M059J (cell line): ENCODE measurements around a stretch of chr6.

DNA sequence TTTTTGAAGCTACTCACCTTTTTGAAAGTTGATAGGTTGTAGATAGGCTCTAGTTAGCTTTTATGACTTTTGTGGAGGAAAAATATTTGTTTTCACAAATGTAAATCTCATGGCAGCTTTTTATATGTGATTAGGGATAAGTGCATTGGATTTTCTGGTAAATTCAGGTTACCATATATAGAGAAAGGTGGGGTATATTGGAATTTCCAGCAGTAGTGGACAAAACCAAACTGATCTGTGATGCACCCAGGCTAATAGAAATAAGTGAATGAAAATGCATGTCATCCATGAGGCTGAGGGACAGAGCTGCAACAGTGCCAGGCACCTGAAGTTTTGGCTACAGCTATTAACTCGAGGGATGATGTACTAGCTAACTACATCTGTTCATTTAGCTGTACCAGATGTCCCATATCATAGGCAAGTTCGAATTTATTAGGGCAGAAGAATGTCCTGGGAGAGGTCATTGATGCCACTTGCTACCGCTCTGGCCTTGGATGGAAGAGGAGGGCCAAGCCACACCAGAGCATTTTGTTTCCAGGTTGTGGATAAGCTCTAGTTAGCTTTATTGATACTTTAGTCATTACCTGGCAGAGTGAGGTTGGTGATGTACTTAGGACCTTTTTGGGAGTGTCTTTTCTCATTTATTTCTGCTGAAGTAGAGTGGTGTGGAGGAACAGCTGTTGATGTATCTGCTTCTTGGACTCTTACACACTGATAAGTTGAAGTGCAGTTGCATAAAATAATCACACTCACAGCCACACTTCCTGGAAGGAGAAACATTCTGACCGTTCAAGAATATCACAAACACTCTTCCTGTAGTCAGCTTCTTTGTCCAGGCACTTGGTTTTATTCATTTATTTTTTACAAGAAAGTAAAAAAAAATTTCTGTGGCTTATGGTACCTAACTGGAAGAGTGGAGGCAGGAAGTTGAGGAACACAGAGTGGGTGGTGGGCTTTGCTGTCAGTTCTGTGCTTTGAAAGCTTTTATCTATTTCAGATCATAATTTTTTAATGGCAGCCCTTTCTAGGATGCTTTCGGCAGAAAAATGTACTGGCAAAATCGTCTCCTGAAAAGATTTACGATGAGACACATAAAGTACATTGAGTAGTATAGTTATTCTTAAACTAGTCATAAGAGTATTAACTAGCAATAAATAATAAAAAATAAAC, 8.2 kb downstream of the ZFAND3 start:
- RAMPAGE, long total RNA, result no peak

GRCh38 chr6:37925520-37925796, 105.9 kb downstream of the ZFAND3 start:
- RAMPAGE, long total RNA, result no peak

- RAMPAGE, long total RNA, result no peak
Measured at GRCh38 chr6:38050711-38051053, 231.2 kb downstream of the ZFAND3 start.

- RAMPAGE, long total RNA, result no peak
Measured at GRCh38 chr6:38137071-38137994, 317.8 kb downstream of the ZFAND3 start.

DNA sequence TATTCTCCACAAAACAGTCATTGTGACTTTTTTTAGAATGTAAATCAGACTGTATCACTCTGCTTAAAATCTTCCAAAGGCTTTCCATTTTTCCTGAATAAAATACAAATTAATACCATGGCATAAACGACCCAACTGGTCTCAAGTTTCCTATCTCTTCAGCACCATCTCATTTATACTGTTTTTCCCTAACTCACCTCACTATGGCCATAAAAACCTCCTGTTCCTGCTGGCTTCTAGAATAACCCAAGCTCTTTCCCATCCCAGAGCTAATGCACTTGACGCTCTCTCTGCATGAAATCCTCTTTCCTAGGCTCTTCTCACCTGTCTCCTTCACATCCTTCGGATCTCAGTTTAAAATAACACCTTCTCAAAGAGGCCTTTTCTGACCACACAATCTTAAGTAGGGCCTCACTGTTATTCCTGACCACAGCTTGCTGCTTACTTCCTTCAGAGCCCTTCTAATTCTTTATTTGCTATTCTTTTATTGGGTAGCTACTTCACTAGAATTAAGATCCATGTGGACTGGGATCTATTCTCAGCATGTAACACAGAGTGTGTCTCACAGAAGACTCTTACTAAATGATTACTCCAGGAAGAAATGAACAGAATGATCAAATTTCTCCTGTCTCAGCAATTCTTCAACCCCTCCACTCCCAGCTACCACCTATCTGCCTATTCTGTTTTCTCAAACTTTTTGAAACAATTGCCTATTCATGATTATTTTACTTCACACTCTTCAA, 132.8 kb downstream of the BTBD9 start:
- RAMPAGE, long total RNA, result no peak

DNA sequence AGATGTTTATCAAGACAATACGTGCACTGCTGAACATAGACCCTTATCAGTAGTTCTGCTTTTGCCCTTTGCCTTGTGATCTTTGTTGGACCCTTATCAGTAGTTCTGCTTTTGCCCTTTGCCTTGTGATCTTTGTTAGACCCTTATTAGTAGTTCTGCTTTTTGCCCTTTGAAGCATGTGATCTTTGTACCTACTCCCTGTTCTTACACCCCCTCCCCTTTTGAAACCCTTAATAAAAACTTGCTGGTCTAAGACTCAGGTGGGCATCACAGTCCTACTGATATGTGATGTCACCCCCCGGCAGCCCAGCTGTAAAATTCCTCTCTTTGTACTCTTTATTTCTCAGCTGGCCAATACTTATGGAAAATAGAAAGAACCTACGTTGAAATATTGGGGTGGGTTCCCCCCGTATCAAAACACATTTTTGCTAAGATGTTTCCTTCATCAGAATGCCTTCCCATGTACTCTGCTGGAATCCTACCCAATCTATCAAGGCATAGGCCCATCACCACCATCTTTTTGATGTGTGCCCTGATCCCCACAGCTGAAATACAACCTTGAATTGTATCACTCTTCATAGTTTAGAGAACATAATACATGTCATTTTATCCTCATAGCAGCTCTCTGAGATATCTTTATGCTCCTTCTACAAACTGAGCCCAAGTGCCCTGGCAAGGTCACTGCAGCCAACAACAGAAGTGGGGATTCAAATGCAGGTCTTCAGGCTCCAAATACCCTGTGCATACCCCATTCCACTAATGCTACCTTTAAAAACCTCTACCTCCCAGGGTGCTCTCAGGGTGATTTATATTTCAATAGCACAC, 2.9 kb downstream of the GLO1 start:
- RAMPAGE, long total RNA, result no peak

DNA sequence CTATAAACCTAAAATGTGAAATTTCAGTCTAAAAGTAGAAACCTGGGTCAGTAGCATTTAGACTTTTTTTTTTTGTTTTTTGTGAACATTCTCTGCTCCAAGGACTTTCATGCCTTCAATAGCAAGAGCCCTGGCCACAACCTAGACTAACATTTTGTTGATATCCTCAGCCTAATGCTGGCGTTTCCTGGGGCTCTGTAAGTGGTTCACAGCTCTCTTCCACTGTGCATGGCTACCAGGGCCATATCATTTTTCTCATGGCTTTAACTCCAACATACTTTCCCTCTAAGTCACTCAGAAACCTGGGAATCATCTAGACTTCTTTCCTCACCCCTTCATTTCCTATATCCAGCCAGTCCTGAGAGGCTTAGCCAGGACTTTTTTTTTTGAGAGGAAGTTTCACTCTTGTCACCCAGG, 76.6 kb downstream of the DNAH8 start:
- RAMPAGE, long total RNA, result no peak

GRCh38 chr6:39188370-39189242, 40.7 kb downstream of the KCNK5 start:
- RAMPAGE, long total RNA, result no peak

DNA sequence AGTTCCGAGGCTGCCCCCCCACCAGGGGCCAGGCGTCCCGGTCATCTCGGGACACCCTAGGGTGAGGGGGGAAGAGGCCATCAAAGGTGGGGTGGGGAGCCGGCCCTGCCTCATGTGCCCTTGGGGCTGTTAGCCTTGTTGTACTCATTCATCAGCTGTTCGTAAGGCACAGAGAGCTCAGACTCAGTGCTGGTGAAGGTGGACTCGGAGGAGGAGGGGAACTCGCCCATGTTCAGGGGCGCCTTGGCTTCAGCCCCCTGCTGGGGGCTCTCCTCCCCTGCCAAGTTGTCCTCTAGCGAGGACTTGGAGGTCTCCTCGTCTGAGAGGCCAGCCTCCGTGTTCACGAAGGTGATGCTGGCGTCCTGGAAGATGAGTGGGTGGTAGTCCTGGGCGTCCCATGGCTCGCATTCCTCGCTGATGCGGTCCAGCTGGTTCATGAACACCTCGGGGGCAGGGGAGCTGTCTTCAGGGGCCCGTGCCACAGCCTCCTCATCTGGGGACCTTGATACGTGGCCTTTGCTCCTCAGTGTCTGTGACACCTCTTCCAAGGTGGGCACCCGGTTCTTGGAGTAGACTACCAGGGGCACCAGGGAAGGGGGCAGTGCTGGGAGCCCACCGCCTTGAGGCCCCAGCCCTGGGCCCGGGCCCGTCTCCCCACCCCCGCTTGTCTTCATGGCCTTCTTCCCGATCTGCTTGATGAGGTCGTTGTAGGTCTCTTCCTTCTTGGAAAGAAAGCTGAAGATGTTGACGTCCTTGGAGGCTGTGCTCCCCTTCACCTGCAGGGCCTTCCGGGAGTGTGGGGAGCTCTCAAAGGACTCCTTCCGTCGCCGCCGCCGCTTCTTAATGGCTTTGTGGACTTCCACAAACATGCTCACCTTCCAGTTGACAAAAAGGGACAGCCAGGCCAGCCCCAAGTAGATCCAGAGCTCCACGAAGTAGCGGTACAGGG, 38.2 kb downstream of the KCNK5 start:
- RAMPAGE, long total RNA, result no peak

GRCh38 chr6:39193463-39194517, 35.5 kb downstream of the KCNK5 start:
- RAMPAGE, long total RNA, result no peak

DNA sequence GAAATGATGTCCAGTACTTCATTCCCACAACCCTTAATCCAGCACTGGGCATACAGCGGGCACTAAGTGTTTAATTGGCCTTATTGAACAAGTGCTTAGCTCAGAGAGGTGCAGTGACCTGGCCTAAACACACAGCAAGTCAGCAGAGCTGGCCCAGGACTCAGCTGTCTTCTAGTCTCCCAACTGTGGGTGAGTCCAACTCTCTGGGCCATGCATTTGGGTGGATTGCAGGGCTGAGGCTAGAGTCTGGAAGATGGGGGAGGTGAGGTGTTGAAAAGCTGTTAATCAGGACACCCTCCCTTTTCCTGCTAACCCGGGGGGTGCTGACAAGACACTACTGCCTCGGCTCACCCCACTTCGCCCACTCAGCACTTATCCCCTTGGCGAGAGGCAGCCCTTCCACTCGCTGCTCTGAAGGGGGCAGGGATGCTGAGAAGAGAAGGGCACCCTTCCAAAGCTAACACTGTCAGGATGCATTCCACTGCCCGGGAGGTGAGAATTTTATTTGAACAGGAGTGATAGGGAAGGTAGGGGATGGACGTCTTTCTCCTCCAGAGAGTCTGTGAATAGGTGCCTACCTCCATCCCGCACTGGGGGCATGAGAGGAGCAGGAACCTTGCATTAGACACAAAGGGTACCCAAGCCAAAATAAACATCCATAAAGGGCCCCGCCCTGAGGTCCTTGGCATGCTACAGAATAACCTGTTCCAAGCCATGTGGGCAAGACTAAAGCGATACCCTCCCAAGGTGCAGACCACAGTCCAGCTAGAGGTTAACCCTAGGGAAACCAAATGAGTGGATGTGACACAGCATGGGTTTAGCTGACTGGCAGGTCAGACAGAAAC, 14.1 kb downstream of the KCNK5 start:
- RAMPAGE, long total RNA, result no peak

DNA sequence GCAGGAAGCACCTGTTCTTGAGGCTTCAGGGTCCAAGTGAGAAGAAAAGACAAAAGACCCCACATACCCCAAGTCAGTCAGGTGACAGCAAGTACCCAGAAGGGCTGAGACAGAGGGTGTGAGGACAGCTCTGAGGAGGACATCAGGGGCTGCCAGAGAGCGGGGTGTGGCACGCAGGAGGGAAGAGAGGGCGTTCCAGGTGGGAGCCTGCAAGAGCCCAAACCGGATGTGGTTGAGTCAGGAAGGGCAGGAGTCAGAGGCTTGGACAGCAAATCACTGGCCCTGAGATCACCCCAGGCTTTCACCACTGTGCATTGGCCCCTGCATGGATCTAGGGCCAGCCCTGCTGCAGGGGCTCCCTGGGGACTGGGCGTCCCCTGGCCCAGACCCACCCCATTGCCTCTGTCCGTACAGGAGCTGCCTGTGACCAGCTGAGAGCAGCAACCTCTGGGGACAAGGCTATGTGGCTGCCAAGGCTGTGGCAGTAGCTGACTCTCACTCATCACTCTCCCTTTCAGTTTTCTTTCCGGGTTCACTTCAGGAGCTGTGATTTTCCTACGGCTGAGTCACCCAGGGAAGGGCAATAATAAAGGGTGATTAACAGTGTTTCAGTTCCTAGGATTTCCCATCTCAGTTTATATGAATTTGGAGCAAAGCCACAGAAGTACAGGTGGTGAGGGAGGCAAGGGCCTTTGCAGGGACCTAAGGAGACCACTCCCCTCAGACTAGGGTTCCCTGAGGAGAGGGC, 33.9 kb downstream of the KCNK17 start:
- RAMPAGE, long total RNA, result no peak

DNA sequence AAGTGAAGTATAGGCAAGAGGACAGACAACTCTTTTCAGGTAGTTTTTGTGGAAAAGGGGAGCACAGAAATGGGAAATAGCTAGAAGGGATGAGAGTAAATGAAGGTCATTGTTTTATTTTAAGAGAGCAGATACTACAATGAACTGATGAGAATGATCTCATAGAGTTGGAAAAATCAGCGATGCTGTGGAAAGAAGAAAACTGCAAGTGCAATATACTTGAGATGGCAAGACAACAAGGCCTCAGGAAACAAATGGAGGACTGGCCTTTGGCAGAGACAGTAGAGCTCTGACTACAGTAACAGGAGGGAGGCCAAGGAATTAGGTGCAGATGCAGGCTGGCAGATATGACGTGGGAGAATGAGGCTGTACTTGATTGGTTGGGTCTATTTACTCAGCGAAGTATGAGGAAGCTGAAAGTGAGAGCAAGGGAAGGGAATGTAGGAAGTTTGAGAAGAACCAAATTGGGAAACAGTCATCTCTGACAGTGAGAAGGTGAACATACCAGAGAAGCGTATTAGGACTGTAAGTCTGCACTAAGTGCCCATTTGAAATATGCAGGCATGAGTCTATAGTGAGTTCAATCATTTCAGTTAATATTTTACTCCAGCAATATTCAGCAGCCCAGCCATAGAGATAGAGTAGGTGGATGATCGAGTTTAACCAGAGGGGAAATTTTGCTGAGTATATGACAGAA, 40.0 kb downstream of the KIF6 start:
- RAMPAGE, long total RNA, result no peak

DNA sequence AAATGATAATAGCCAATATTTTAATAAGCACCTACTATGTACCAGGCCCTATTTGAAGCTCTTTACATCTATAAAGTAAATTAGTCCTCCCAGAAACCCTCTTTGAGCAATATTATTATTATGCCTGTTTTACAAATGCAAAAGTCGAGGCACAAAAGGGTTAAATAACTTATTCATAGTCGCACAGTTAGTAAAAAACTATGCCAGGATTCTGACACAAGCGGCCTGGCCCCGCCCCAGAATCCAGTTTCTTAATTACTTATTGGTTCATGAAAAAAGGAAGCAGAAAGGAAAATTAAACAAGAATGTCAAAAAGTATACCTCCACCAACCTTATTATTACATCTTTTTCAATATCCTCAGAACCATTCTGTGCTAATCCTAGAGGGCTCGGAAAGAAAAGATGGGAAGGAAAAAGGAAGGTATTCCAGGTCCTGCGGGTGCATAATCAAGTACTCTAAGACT, 24.0 kb upstream of the KIF6 start:
- RAMPAGE, long total RNA, result no peak

- RAMPAGE, long total RNA, result no peak
Measured at GRCh38 chr6:39808872-39809318, 16.7 kb downstream of the DAAM2 start.

DNA sequence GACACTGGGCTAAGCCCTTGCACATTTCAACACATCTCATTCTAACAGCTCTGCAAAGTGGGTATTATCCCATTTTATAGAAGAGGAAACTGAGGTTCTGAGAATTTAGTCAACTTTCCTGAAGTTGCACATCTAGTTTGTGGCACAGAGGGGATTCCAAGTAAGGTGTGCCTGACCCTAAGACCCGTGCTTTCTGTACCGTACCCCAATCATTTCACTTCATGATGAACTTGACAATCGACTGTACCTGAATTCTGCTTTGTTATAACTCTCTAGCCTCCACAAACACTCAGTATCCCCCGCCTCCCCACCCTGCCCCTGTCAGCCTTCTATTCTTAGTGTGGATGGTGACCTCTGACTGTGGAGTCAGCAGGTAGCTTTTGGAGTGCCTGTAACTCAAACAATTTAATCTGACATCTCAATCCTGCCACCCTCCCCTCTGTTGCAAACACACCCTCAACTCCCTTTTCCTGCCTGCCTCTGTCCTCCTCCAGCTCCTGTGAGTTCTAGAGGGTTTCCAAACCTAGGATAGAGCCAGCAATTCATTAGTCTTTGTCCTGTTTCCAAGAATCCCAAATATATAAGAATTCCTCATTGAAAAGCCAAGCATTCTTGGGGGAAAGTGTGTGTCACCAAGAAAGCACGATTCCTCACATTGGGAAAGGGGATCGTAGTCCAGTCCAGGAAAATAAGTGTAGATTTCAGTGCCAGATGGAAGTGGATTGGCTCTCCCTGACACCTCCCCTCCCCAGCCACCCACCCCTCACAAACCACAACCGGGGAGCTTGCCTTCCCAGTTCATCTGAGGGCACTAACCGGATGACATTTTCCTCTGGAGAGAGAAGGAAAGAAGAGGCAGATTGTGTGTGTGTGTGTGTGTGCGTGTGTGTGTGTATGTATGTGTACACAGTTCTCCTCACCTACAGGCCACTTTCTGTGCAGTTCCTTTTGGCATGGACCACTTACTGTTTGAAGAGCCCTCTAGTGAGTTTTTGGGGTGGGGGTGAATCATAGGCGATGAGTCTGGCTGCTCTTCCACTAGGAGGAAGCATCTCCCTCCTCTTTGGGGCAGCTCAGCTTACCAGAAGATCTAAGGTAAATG, 20.5 kb downstream of the DAAM2 start:
- RAMPAGE, long total RNA, result no peak

DNA sequence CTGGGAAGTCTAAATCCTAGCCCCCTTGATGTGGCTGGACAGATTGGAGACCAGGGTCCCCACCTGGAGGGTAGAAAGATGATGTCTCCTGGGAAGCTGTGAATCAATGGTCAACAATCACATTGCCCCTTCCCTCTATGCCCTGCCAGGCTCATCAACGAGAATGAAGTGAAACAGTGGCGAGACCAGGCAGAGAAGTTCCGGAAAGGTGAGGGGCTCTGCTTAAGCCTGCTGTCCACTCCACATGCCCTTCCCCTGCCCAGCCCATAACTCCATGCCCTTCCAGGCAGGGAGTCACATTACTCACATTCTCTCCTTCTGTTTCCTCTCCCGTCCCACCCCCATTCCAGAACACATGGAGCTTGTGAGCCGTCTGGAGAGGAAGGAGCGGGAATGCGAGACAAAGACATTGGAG, 56.2 kb downstream of the MOCS1 start:
- RAMPAGE, long total RNA, result no peak

DNA sequence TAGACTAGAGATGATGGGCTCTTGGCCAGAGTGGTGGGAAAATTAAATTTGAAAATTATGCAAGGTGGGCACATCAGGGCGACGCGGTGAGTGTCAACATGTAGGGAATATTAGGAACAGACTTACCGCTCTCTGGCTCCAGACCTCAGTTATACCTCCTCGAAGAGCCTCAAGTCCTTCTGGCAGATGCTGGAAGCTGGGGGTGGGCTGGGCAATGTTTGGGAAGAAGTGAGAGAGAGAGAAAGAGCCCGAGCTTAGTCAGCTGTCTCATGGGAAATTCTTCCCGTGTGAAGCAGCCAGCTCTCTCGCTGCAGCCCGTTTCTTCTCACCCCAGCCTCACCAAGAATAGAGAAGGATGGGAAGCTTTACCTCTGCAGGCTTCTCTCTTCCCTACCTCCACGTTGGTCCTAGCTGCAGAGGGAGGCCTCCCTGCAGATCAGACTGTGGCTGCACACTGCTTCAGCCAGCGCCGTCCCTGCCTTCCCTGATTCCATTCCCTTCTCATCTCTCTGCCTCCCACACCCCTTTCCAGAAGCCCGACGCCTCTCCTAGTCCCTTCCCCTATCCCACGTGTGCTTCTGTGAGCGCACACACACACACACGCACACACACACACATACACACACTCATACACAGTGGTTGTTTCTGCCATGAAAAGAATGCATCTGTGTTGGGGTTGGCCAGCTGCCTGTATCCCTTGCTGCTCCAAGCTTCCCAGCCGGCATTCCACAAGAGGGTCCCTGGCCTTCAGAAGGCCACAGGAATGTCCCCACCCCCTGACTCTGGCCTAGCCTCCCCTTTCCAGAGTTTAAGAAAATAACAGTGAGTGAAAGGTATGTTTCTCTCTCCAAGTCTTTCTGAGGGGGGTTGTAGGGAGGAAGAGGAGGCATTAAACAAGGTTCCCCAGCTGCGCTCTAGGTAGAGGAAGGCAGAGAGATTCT, 51.9 kb downstream of the MOCS1 start:
- RAMPAGE, long total RNA, result no peak

GRCh38 chr6:39923194-39924000, 10.9 kb downstream of the MOCS1 start:
- RAMPAGE, long total RNA, result no peak

GRCh38 chr6:40116665-40116864, 182.3 kb upstream of the MOCS1 start:
- RAMPAGE, long total RNA, result no peak